ENCODE measurements around a stretch of chr14.

DNA sequence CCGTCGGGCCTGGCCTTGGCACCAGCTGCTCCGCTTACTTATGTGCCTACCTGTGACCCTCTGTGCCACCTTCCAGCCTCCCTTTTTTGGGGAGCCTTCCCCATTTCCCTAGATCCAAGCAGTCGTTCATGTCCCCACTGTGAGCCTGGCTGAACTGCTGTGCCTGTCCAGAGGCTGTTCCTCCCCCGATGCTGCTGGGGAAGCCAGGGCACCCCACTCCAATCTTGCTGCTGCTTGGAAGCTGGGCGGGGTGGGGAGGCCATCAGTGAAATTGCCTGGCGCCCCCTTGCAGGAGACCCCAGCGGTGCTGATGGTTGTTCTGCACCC is 2.3 kb downstream of the TEDC1 start:
- PRO-cap = no peak

DNA sequence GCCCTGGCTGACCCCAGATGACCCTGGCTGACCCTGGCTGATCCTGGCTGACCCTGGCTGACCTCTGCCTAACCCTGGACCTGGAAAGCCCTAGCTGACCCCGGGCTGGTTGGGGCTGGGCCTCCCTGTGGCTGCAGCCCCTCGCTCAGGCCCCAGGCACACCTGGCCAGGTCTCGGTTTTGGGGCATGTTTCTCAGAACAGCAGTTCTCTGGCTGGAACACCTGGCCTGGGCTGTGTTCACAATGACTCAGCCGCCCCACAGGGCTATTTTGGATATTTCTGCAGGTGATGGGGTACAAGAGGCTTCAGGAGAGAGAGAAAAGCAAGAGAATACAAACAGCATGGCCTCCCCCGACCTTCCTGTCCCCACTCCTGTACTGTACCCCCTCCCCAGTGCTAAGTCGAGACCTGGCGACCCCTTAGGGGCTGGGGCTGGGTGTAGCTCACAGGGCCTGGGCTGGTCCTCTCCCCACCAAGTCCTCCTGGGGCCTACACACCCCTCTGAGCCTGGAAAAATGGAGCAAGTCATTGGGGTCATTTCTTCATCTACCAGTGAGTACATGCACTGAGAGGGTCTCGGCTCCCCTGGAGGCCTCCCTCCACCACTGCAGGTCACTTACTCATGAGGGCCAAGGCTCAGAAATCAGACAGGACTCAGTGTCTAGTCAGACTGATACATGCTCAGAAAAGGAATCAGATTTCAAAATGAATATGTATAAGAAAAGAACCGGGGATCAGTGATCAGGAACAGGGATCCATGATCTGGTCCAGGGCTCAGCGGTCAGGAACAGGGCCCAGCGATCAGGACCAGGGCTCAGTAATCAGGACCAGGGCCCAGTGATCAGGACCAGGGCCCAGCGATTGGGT is 55.8 kb downstream of the TMEM121 start:
- PRO-cap = no peak

DNA sequence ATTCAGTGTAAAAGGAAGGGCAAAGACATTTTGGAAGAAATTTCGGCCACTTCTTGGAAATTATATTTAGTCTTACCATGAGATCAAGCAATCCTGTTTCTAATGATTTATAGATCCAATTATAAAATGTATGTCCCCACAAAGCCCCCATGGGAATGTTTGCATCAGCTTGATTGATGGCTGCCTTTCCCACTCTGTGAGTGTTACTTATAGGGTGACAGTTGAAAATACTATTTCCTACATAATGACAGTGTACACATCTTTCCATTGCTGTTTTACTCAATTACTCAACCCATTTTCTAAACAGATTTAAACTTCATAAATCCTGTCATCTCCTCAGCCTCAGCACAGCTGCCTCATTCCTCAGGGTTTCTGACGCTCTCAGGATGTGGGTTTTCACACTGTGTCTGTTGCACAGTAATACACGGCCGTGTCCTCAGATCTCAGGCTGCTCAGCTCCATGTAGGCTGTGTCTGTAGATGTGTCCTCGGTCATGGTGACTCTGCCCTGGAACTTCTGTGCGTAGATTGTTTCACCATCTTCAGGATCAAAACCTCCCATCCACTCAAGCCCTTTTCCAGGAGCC is 749.9 kb downstream of the TMEM121 start:
- PRO-cap = no peak

DNA sequence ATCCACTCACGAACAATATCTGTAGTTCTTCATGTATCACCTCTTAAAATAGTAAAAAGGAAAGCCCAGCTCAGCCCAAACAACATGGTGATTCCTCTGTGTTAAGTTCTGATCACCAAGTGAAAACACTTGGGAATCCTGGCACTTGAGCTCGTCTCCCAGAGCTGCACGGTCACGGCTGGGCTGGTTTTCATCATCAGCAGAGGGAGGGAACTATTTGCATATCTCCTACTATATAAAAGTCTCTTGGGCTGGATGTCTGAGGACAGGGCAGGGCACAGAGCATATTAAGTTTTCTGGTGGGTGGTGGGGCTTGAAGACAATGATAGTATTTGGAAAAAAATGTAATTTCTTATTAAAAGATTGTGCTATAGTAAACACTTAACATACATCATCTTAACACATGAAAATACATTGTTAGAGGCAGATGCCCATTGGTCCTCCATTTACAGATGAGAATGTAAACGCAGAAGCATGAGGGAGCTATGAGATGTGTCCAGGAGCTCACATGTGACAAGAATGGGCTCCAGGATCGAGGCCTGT is 870.7 kb downstream of the TMEM121 start:
- PRO-cap = no peak

GRCh38 chr14:106592960-106593366 is 1066.6 kb downstream of the TMEM121 start:
- PRO-cap = no peak